ENCODE data around the genes CCDC178, MAPRE2 and INO80C.

- PRO-cap: no peak
- RAMPAGE, long total RNA, 4 experiments: no peak in any of the 4 experiments
Observed at GRCh38 chr18:32349695-32350111, 121.0 kb downstream of the GAREM1 start.

GRCh38 chr18:32737702-32738109 lies 35.1 kb downstream of the KLHL14 start:
- PRO-cap: no peak
- RAMPAGE, long total RNA, 4 experiments: no peak in any of the 4 experiments

GRCh38 chr18:33440127-33441242 lies at the start of gene CCDC178:
TSS of gene CCDC178 (minus strand) at chr18:33440721.
- PRO-cap: no peak
- RAMPAGE, long total RNA, 4 experiments: no peak in any of the 4 experiments

- PRO-cap: no peak
- RAMPAGE, long total RNA, 4 experiments: no peak in any of the 4 experiments
Observed at GRCh38 chr18:34330410-34330711, 105.6 kb upstream of the NOL4 start.

- PRO-cap: no peak
- RAMPAGE, long total RNA, 4 experiments: no peak in any of the 4 experiments
Observed at GRCh38 chr18:34330805-34331327, 106.2 kb upstream of the NOL4 start.

GRCh38 chr18:34738437-34739021 lies 28.4 kb downstream of the DTNA start:
- PRO-cap: no peak
- RAMPAGE, long total RNA, 4 experiments: no peak in any of the 4 experiments

DNA sequence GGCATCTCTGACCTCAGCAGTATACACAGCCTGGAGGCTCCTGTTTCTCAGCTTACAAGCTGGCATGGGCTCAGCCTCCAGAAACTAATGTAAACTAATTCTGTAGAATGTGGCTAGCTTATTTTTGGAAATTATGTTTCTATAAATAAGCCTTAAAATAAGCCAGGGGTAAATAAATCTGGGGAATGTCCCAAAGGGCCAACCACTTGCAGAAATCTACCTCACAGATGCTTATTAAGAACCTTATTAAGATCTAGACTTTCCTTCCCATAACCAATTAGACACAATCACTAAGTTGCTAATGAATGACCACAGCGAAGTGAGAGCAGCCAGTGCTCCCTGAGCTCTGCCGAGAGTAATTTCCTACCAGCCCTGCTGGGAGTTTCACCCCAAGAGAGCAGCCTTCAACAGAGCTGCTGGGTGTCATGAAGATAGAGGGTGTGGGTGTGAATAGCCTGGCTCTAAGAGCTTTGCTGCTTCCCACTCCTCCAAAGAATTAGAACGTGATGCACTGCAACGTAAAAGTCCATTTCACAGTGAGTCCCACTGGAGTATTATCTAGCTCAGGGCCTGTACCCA lies 112.0 kb downstream of the DTNA start:
- PRO-cap: no peak
- RAMPAGE, long total RNA, 4 experiments: no peak in any of the 4 experiments

DNA sequence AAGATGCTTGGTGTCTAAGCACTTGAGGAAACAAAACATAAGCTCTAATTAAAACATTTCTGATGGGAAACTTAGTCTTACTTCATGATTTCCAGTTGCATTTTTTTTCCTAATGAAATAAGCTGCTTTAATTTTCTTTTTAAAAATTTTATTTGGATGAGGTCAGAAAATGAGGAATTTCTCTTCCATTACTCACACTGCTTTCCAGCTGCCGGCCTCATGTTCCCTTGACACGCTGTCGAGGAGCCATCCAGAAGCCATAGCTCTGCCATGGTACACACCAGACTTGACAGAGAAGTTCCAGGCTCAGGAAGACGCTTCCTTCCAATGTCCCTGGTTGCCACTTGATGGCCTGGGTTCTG lies 12.1 kb upstream of the MAPRE2 start:
- PRO-cap: no peak
- RAMPAGE, long total RNA, 4 experiments: no peak in any of the 4 experiments

- PRO-cap: bidirectional peak, plus-strand start at chr18:35041443, minus-strand start at chr18:35041135
- RAMPAGE, long total RNA, 4 experiments: start-site peak on the plus strand in 3 of 4 experiments, at chr18:35041426-35041454 at its widest, 27 to 187 reads per replicate
Observed at GRCh38 chr18:35040913-35041960, at the start of gene MAPRE2. TSS of gene MAPRE2 (plus strand) at chr18:35041413.

DNA sequence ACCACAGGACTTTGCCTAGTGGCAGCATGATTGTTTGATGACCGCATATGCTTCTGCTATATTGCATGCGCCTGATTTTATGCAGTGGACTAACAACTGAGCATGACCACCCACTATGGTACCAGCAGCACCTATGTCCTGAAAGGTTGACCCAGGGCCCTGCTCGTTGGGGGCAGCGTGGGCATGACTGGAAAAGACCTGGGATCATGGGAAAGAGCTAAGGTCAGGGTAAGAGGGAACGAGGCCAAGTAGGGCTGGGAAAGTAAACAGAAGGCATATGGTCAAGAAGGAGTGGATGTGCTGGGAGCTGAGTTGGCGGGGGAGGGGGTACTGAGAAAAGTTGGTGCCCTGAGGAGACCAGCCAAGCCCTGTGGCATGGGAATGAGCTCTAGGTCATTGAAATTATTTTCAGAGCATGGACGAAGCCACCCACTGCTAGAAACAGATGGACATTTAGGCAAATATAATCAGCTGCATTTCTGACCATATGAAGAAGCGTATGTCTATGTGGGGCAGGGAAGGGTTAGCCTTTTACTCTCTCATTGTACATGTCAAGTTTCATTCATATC lies 18.9 kb downstream of the MAPRE2 start:
- PRO-cap: no peak
- RAMPAGE, long total RNA, 4 experiments: no peak in any of the 4 experiments

DNA sequence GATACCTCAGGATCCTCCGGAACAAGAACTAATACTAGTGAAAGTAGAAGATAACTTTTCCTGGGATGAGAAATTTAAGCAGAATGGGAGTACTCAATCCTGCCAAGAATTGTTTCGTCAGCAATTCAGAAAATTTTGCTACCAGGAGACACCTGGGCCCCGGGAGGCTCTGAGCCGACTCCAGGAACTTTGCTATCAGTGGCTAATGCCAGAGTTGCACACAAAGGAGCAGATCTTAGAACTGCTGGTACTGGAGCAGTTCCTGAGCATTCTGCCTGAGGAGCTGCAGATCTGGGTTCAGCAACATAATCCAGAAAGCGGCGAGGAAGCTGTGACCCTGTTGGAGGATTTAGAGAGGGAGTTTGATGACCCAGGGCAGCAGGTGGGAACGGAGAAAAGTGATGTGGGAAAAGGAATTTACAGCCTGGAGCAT lies 1.7 kb downstream of the ZNF397 start:
- PRO-cap: no peak
- RAMPAGE, long total RNA, 4 experiments: no peak in any of the 4 experiments

DNA sequence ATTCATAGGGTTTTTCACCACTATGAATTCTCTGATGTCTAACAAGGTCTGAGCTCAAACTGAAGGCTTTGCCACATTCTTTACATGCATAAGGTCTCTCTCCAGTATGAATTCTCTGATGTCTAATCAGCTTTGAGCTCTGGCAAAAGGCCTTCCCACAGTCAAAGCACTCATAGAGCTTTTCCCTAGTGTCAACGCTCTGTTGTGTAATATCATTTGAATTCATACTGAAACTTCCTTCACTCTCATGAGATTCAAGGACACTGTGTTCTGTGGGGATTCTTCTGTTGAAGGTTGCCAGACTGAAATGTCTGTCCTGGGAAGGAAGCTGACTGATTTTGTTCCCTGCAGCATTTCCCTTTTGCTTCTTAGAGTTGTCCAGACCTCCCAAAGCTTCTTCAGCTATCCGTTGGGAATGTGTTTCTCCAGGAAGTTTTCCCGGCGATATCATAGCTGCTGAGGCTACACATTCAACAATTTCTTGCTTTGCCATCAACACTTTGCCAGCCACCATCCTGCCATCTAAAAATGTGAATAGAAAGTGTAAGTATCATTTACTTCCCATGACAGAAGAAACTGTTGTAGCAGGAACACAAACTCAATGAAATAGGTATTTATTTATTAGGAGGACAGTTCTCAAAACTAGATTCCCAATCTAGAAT lies 13.2 kb downstream of the ZNF397 start:
- PRO-cap: no peak
- RAMPAGE, long total RNA, 4 experiments: no peak in any of the 4 experiments

GRCh38 chr18:35456300-35456891 lies 41.4 kb downstream of the INO80C start:
- PRO-cap: no peak
- RAMPAGE, long total RNA, 4 experiments: no peak in any of the 4 experiments

GRCh38 chr18:35497469-35498468 lies at the start of gene INO80C:
TSS of gene INO80C (minus strand) at chr18:35497960.
- PRO-cap: bidirectional peak, plus-strand start at chr18:35497696, minus-strand start at chr18:35497599; unidirectional peak, minus-strand start at chr18:35497926
- RAMPAGE, long total RNA, 4 experiments: start-site peak on the minus strand in 1 of 4 experiments, at chr18:35497882-35497984 at its widest, 22 reads per replicate

DNA sequence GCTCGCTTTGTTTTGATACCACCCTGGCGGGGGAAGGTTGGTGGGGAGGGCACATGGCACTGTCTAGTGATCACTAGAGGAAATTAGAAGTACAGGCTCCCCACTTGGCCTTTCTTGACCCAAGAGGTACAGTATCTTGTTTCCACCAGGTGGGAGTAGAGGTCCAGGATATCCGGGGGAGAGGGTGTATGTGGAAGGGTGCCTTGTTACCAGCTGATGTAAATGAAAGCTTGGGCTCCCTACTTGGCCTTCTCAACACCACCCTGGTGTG lies 7.4 kb downstream of the GALNT1 start:
- PRO-cap: no peak
- RAMPAGE, long total RNA, 4 experiments: no peak in any of the 4 experiments

- PRO-cap: no peak
- RAMPAGE, long total RNA, 4 experiments: no peak in any of the 4 experiments
Observed at GRCh38 chr18:35616709-35617418, 35.3 kb downstream of the GALNT1 start.

- PRO-cap: no peak
- RAMPAGE, long total RNA, 4 experiments: no peak in any of the 4 experiments
Observed at GRCh38 chr18:35914744-35915128, 57.7 kb upstream of the C18orf21 start.

- PRO-cap: no peak
- RAMPAGE, long total RNA, 4 experiments: no peak in any of the 4 experiments
Observed at GRCh38 chr18:35982954-35983937, 10.8 kb downstream of the C18orf21 start.

DNA sequence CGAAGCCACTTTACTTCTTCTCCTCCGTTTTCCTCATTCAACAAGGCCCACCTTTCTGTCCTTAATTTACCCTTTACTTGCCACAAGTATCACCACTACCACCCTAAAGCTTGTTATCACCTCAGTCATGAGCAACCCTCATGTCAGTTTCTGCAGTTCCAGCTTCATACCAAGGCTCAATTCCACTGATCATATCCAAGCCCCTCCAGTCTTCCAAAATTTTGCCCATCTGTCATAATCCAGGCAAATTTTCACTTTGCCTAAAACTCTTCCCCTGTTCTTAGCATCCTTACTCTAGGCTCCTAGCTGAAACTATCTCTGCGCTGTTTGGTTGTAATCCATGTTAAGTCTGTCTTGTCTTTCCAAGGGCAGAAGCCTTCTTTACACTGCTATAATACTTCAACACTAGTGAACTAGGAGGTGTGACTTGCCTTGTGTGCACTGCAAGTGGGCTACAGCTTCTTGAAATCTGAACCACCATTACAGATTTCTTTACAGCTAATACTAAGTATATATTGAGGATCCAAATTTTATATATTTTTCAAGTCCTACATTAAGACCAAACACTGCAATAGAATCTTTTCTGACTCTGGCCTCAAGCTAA lies 26.1 kb downstream of the C18orf21 start:
- PRO-cap: no peak
- RAMPAGE, long total RNA, 4 experiments: no peak in any of the 4 experiments

DNA sequence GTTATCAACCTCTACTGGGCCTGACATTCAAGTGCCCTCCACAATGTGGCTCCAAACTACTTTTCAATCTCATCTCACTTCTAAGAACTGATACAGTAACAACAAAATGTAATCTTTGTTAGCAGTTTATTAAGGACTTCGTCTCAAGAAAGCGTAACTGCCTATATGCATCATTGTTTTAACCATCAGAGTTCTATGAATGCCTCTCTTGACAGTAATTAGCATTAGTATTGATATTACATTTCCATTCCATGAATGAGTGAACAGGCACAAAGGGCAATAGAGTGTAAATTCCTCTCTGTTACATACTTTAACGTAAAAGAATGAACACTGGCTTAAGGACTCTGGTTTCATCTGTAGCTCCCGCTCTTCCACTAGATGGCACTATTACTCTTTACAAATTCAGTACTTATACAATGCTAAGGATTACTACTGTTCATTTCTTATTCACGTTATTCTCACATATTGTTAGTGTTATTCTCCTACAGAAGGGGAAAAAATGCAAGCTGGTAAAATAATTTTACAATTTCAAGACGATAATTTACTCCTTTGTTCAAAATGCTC lies 45.1 kb downstream of the C18orf21 start:
- PRO-cap: no peak
- RAMPAGE, long total RNA, 4 experiments: no peak in any of the 4 experiments

All from suprapubic skin (tissue), 4 donors.